Measurements from ENCODE around the gene KCNRG.

DNA sequence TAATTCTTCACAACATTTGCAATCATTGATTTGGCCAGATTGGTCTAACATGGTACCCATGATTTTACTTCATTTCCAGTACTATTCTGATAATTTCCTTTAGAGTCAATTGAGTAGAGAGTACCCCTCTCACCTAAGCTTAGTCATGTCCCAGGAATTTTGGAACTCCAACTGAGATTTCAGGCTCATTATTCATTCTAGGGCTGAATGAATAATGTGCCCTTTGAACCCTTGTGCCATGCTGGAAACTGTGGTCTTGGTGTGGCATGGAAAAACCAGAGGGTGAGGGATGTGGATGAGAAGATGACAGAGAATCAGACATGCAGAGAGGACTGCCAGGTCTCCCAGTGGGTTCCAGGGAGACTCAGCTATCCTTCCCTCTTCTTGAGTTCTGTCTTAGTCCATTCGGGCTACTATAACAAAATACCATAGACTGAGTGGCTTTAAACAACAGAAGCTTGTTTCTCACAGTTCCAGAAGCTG is 30.2 kb downstream of the ITM2B start:
- PRO-cap: no peak

GRCh38 chr13:48403972-48404422 is 8.9 kb downstream of the LPAR6 start:
- PRO-cap: no peak

DNA sequence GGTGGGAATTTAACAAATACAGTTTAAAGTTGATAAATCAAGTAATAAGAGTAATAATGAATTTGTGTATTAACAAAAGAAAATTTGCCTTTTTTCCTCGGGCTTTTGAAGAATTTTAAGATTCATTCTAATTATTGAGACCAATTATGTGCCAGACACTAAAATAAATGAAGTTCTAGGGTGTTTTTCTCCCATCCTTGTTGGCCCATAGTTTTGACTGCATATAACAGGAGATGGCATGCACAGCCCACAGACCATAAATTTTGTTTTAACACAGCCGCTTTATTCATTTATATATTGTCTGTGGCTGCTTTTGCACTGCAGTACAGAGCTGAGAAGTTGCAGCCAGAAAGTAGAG is 7.7 kb downstream of the LPAR6 start:
- PRO-cap: no peak

DNA sequence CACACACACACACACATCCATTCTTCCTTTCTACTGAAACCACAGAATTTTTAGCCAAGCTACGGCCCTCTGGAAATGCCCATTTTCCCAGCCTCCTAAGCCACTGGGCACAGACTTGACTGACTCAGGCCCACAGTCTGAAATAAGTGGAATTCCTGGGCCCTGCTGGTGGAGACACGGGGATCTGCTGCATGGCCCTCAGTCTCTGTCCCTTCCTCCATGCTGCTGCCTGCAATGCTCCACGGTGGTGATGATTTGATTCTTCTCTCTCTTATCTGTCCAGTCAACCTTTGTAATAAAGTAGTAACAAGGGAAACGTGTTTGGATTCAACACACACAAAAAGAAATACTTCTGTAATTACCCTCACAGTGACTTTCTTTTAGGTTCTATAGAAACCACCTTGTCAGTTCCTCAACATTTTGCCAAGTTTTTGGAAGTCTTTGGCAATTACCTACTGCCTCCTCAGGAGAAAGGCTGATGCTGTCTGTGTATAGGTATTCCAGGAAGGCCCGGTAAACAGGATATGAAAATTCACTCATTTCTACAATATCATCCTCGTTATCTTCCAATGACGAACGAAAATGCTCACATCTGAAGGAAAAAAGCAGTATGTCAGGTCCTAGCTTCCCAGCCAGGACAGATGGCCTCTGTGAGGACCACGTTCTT is 33.6 kb downstream of the RCBTB2 start:
- PRO-cap: no peak

GRCh38 chr13:48547759-48548138 is 14.9 kb upstream of the RCBTB2 start:
- PRO-cap: no peak

DNA sequence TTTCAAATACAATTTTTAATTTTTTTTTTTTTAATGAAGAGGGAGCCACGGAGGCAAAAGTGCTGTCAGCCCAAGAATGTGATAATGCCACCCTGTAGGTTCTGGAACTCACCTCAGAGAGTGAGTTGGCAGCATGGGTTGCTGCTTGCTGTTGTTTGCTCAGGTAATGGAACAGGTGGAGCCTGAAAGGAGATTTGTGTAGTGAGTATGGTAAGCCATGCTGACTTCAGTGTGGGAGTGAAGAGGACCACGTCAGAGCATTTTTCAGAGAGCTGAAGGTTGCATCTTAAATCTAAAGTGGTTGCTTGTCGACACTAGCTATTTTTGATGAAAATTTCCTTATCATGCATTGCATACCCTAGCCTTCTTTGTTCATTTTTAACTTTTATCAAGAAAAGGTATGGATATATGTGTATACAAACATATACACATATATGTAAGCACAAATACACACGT is 57.7 kb upstream of the CYSLTR2 start:
- PRO-cap: no peak

- PRO-cap: no peak
These were observed 34.6 kb downstream of the PHF11 start for GRCh38 chr13:49530295-49530899.

DNA sequence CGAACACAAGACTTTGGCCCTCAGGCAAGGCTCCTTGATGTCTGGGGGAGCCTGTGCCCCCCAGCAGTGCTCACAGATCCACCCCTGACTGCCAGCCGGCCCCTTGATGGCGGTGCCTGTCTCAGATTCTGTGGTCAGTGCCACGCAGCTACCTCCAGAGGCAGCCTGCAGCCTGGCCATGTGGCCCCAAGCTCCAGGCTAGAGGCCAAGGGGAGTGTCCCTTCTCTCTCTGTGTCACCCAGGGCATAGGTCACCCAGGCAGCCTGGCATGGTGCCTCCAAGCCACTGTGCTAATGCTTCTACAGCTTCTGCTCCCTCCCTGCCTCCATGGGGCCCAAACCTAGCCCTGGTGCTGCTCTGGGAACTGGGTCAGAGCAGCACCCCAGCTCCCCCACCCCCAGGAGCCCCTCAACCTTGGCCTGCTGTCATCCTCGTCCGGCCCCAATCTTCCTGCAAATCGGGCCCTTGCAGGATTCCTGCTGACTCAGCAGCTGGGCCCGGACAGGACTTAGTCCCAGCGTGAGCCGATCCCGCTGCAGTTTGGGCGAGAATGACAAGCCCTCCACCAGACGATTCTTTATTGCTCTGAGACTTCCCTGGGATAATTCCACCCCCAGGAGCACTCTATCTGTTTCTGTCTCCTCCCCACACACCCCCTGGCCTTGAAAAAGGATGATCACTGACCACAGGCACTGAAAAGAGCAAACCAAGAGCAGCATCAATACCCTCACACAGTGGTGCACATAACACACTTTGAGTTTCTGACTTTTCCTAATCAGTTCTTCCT is 2.7 kb upstream of the ARL11 start:
- PRO-cap: no peak

DNA sequence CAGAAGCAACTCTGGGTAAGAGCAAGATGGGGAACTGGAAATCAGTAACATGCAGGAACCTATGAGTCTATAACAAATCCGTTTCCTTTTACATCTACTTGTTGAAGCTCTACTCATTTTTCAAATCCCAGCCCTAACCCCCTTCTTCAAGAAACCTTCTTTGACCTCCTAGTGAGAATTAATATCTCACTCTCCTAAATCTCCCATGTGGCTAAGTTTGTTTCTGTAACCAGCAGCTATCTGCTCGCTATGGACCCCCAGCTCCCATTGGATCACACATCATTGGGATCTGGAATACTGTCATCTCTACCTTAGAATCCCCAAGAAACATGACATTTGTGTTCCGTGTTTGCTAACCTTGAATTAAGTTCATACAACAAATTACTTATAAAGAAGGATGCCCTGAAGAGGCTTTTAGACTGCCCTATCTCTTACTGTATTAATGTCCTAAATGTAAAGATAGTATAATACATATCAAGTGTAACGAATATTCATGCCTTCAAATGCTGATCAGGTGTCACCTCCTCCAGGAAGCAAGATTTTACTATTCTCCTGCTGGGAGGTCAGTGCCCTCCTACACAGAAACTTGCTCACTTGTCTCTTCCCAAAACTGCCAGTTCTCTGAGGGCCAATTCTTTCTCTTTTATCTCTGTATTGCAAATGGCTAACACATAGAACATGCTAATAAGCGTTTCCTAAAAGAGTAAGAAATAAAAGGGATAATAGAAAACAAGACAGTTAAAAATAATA is 19.3 kb downstream of the EBPL start:
- PRO-cap: no peak

GRCh38 chr13:49998027-49998243 is 1.1 kb downstream of the TRIM13 start:
- PRO-cap: no peak

GRCh38 chr13:50015126-50015605 is at the start of gene KCNRG:
TSS of gene KCNRG (plus strand) at chr13:50015444.
- PRO-cap: no peak

DNA sequence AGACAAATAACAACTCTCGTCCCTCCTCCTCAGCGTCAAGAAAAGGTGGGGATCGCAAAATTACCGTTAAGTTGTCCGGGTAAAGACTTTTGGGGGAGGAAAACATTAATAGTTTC is 65.4 kb downstream of the KCNRG start:
- PRO-cap: no peak

DNA sequence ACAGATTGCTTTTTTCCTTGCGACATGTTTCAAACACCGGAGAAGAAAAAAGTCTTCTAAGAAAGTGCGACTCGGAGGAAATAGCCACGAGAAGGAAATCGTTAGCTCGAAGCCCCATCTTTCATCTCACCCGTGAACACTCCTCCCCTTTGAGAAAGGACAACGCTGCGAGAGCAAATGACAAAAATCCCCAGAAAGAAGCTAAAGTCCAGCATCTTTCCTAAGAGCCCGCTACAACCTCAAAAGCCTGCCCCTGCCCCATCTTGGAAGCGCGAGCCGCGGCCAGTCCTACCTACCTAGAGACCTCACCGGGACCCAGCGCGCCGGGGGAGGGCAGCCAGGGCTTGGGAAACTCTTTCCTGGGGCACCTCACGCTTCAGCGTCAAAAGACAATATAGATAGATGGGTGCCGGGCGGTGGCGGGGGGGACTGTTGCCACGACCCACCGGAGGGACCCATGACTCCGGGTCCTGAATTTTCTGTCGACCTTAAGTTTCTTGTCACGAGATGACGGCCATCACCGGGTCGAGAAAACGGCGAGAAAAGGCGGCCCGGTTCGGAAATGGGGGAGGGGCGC is 65.7 kb downstream of the KCNRG start:
- PRO-cap: no peak

- PRO-cap: no peak
These were observed 107.4 kb downstream of the KCNRG start for GRCh38 chr13:50122274-50123364.

DNA sequence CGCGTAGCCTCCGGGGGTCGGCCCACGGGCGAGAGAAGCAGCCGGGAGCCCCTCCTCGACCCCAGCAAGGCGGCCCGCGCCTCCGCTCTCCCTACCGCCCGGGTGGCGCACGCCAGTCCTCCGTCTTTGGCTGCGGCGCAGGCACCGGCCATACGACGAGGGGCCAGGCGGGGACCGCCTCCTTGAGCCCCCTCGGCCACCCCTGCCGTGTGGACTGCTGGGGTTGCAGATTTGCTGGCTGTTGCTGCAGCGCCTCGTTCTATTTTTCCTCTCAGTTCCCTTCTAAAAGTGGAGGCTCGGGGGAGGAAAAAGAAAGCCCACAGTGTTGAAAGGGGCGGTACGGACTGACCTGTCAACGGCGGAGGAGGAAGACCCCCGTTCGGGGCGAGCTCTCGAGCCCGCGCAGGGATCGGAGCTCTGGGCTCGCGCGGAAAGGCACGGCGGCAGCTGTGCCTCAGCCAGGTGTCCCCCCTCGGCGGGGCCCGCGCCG is 109.8 kb downstream of the KCNRG start:
- PRO-cap: no peak

GRCh38 chr13:50236682-50237352 is 221.6 kb downstream of the KCNRG start:
- PRO-cap: no peak

- PRO-cap: no peak
These were observed 131.0 kb downstream of the DLEU7 start for GRCh38 chr13:50712360-50713056.

DNA sequence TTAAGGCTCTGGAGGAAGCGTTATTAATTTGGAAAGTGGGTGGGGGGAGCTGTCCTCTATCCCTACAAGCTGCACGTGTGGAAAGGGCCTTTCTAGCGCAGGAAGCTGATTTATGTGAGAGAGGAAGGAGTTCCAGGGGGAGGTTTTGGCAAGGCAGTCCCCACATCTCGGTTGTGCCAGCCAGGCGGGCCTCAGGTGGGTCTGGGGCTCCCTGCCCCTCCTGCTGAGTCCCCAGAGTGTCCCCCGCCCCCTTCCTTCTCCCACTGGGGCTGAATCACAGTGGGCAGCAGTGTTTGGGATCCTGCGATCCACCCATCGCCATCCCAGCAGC is 733 bp downstream of the DLEU7 start:
- PRO-cap: no peak

DNA sequence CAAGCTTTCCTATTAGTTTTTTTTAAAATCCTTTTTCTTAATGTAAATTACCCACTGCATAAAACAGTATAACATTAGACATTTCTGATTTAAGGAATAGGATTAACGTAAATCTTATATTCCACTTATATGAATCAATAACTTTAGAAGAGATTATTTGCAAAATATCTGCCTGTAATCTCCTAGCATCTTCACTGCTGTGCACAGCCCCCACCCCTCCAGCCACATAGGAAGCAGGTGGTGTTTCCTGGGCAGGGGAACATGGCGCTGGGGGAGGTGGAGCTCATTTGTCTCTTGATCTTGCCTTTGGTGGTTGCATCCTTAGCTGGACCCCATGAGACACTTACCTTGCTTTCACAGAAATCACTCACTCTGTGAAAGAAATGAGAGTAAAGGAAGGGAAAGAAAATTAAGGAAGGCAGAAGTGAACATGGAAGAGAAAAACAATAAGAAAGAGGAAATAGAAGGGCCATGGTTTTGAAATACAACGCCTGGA is 17.5 kb upstream of the RNASEH2B start:
- PRO-cap: no peak

DNA sequence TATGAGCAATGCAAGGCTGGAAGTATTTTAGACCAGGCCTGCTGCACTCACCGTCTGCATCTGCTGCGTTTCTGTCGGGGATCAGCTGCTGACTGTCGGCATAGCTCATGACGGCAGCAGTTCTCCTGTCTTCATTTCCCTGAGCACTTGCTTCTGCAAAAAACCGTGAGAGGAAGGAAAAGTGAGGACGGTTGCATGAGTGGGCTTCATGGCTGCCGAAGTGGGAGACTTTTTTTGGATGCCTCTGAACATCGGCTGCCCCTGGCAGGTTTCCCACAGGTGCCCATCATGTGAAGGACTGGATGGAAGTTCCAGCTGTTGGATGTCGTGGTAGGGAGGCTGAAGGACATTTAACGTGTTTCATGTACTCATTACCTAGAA is 94.6 kb downstream of the RNASEH2B start:
- PRO-cap: no peak

Measured in mesenteric fat pad (tissue), 1 donor.